Lung (tissue), 4 donors: ENCODE results near the genes ABHD8, PLVAP and MVB12A.

GRCh38 chr19:16895787-16896753 is 7.3 kb downstream of the F2RL3 start:
- PRO-cap, result no peak
- RAMPAGE, long total RNA, result no peak
- RRBS, result 9% methylated on average over 16 of the region's 78 CpGs

GRCh38 chr19:17022046-17022709 is 4.4 kb downstream of the CPAMD8 start:
- PRO-cap, result no peak
- RAMPAGE, long total RNA, result no peak
- RRBS, result no CpG with 5 or more reads among the region's 16 CpGs

GRCh38 chr19:17025934-17026434 is 626 bp downstream of the CPAMD8 start:
- PRO-cap, result no peak
- RAMPAGE, long total RNA, result no peak
- RRBS, result no CpG with 5 or more reads among the region's 17 CpGs

DNA sequence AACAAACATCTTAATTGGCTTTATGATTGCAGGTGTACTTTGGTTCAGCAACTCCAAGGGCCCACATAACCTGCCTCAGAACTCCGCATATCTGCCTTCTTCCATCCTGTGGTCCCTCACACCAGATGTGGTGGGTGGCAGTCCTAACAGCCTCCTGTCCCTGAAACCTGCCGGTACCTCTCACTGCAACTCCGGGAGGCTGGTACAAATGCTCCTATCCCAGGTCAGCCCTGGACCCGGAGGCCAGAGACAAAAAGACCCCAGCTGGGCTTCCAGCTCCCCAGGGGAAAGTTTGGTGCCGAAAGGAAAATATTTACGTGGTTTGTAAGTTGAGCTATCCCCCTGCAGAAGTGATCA is 15.0 kb upstream of the CPAMD8 start:
- PRO-cap, result no peak
- RAMPAGE, long total RNA, result no peak
- RRBS, result 23% methylated on average over 2 of the region's 6 CpGs

GRCh38 chr19:17104690-17105156 is 29.1 kb downstream of the MYO9B start:
- PRO-cap, result no peak
- RAMPAGE, long total RNA, result no peak
- RRBS, result no CpG with 5 or more reads among the region's 7 CpGs

- PRO-cap, result no peak
- RAMPAGE, long total RNA, result no peak
- RRBS, result 67% methylated on average over 4 of the region's 28 CpGs
Observed at GRCh38 chr19:17109757-17110646, 34.4 kb downstream of the MYO9B start.

DNA sequence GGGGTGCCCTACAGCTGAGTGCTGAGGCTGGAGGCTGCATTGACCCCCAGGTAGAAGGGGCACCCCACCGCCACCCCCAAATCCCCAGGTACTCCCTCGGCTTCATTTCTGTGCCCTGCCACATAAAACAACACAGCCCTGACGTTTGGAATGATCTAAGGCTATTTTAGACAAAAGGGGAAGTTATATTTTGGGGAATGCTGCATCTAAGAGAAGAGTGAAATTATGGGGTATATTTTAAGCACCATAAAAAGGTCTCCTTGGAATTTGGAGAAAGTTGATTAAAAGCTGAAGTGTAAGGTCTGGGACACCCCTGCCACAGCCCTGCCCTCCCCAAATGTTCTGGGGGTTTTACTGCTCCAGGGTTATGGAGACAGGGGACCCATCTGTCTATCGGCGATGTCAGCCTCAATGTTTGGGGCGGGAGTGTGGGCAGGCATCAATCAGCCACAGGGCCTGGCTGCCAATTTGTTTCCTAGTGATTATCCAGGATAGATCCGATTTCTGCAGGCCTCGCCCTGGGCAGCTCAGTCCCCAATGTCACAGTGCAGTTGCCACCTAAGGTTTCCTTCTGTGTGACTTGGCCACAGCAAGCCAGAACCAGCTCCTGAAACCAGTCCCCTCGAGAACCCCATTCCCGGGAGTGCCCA is 41.3 kb downstream of the MYO9B start:
- PRO-cap, result no peak
- RAMPAGE, long total RNA, result no peak
- RRBS, result no CpG with 5 or more reads among the region's 10 CpGs

- PRO-cap, result no peak
- RAMPAGE, long total RNA, result no peak
- RRBS, result no CpG with 5 or more reads among the region's 9 CpGs
Observed at GRCh38 chr19:17195371-17195729, 19.8 kb upstream of the USE1 start.

GRCh38 chr19:17211939-17212913 is 2.9 kb upstream of the USE1 start:
- PRO-cap, result no peak
- RAMPAGE, long total RNA, result no peak
- RRBS, result 94% methylated on average over 6 of the region's 51 CpGs

GRCh38 chr19:17212914-17213428 is 2.2 kb upstream of the USE1 start:
- PRO-cap, result no peak
- RAMPAGE, long total RNA, result no peak
- RRBS, result no CpG with 5 or more reads among the region's 12 CpGs

DNA sequence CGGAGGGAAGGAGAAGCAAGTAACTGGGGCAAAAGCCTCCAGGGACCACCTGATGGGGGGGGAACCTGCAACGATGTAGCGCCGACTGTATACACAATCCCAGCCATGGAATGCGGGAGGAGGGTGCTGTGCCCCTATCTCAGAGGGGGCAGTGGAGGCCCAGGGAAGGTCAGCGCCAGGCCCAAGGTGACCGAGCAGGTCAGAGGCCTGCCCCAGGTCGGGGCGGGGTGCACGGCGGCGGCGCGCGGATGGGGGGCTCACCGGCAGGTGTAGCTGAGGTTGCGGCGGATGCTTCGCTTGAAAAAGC is 1.1 kb downstream of the NR2F6 start:
- PRO-cap, result no peak
- RAMPAGE, long total RNA, result no peak
- RRBS, result 2% methylated on average over 4 of the region's 19 CpGs

DNA sequence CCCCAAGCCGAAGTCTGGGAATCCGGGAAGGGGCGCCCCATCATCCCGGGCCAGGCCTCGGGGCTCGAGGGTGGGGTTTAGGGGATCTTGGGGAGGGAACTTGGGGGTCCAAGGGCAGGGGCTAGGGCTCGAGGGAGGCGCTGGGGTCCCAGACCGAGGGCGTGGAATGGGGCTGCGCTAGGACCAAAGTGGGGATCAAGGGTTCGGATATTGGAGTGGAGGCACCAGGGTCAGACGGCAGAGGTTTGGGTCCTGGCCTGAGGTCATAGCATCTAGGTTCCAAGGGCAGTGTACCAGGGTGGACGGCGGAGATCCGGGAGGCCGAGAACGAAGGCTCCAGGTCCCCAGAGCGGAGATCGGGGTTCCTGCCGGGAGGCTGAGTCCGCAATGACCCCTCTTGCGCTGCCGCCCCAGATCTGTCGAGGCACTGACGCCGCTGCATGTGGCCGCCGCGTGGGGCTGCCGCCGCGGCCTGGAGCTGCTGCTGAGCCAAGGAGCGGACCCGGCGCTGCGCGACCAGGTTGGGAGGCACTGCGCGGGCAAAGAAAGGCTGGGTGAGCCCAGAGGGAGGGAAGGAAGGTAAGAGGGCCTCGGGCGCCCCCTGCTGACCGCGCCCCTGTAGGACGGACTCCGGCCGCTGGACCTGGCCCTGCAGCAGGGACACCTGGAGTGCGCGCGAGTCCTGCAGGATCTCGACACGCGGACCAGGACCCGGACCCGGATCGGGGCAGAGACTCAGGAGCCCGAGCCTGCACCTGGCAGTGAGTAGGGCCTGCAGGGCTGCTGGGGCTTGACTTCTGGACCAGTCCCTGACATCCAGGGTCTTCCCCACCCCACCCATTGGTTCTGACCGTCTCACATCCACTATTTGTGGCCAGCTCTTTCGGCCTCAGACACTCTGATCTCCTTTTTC is 797 bp downstream of the ANKLE1 start:
- PRO-cap, result no peak
- RAMPAGE, long total RNA, result no peak
- RRBS, result 6% methylated on average over 11 of the region's 59 CpGs

DNA sequence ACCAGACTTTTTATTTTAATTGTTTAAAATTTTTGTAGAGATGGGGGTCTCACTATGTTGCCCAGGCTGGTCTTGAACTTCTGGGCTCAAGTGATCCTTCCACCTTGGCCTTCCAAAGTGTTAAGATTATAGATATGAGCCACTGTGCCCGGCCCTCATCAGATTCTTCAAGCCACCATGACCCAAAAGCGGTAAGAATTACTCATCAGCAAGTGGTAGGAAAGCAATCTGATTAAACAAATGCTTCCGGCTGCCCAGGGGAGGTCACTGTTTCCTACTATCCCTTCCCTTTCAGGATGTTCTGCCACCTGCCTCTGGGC is 7.1 kb downstream of the ABHD8 start:
- PRO-cap, result no peak
- RAMPAGE, long total RNA, result no peak
- RRBS, result 17% methylated on average over 2 of the region's 3 CpGs

DNA sequence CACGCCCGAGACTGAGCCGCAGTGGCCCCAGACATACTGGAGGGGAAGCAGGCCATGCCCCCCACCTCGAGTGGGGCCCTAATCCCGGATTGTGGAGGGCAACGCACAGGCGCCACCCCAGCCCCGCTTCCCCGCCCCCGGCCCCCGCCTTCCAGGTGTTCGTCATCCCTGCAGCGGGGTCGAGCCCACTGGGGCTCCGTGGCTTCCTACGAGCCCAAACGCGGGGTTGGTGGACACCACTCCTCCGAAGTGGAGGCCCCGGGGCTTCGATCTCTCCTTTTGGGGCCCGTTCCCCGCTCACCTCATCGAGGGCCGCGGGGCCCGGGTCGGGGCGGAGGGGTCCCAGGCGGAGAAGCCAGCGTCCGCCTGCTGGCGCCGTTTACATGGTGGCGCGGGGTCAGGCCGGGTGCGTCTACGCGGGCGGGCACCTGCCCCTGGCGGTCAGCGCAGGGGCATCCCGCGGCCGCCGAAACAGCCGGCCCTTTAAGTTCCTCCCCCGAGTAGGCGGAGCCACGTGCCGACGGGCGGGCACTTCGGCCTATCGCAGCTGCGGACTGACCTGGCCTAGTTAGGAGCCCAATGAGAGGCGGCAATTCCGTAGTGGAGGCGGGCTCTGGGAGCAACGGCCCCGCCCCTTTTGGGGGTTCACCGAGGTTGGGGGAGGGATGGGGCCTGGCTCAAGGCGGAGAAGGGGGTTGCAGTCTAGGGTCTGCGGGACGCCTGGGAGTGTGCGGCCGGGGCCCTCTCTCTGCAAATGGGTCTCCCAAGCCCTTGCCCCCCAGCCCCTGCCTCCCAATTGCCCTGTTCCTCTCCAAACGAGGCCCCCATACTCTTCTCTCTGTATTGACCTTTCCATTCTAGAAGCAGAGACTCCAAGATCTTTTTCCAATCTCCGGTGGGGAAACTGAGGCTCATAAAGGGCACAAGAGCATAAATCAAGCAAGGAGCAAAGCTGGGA is at the start of gene ABHD8:
Gene ABHD8, minus strand, starts transcription at position 485 of the 958 bp plus-strand sequence.
- PRO-cap, result no peak
- RAMPAGE, long total RNA, result no peak
- RRBS, result 1% methylated on average over 35 of the region's 70 CpGs

DNA sequence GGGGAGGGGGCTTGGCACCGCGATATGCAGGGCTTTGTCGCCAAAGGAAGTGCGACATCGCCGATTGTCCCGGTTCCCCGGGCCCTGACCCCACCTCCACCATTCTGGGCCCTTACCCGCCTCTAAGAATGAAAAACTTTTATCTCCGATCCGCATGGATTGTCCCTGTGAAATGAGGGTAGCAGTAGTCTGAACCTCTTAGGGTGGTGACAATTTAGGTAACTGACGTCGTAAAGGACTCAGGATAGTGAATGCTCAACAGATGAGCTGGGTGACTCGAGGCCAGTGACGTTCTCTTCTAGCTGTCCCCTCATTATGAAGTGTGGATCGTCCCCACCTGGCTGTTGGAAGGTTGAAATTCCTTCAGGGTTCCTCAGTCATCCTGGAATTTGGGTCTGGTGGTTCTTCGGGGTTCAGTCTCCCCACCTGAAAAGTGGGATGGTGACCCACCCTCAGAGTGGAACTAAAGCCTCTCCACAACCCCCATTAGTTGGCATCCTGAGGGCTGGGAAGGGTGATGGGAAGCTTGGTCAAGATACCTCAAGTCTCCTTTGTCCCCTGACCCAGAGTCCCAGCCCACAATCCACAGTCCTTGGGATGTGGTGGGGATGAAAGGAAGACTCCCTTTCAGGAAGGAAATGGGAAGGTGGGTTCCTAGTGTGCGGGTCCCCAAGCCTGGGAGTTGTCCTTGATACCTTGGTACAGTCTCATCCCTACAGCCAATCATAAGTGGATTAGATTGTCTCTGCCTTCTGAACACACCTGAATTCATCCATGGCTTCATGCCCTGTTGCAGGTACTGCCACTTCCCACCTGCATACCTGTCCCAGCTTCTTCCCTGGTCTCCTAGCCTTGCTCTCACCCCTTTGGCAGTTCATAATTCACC is 931 bp downstream of the DDA1 start:
- PRO-cap, result no peak
- RAMPAGE, long total RNA, result no peak
- RRBS, result under 1% methylated on average over 7 of the region's 18 CpGs

DNA sequence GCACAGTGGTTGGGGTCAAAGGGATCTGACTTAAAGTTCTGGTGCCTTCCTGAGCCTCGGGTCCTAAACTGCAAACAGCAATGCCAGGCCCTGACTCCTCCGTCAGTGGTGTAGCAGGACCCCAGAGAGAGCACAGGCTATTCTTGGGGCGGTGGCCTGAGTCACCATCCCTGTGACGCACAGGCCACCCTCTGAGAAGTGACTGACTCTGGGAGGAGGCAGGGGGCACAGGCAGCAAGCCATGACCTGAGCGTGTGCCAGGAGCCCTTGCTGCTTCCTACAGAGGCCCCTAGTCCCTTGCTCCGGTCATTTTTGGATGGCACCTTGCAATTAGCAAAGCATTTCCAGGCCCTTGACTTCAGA is 18.7 kb downstream of the PLVAP start:
- PRO-cap, result no peak
- RAMPAGE, long total RNA, result no peak
- RRBS, result no CpG with 5 or more reads among the region's 6 CpGs

DNA sequence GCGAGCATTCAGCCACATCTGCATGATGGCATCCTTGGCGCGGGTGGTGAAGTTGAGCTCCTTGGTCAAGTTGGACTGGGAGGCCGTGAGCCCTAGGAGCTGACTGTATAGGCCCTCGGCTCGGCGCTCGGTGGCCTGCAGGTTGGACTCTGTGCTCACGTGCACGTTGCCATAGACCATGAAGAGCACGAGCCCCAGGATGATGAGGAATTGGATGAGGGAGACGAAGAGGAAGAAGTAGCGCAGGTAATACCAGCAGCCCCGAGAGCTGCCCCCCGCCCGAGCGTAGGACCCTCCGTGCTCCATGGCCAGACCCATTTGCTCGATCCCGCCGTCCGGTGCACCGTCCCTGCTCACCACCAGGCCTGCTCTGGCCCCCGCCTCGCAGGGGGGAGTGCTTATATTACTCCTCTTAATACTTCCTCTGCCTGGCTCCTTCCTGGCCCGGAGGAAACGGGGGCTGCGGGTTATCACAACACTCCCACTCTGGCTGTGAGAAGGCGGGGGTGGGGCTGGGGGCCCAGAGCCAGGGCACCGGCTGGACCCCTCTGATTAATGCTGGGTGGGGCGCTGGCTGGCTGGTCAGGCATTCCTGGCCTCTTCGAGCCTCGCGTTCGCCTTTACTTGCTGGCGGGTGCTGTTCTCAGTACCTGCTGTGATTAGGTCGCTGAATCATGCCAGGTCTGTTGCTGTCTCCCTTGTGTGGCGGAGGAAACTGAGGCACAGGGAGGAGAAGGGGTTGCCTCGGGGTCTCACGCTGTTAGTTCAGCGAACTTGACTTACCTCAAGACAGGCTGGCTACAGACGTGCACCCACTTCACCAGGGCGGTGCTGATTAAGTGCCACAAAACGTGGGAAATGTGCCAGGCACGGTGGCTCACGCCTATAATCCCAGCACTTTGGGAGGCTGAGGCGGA is at the start of gene PLVAP:
Gene PLVAP, minus strand, starts transcription at position 372 of the 917 bp plus-strand sequence.
- PRO-cap, result unidirectional peak, minus-strand start at position 361 of the sequence
- RAMPAGE, long total RNA, result no peak
- RRBS, result 11% methylated on average over 7 of the region's 47 CpGs

- PRO-cap, result bidirectional peak, plus-strand start at chr19:17420064, minus-strand start at chr19:17419793
- RAMPAGE, long total RNA, result no peak
- RRBS, result 2% methylated on average over 15 of the region's 87 CpGs
Observed at GRCh38 chr19:17419430-17420448, at the start of gene MVB12A. MVB12A (plus strand) TSS chr19:17420047.

- PRO-cap, result no peak
- RAMPAGE, long total RNA, result no peak
- RRBS, result no CpG with 5 or more reads among the region's 3 CpGs
Observed at GRCh38 chr19:17795944-17796286, 977 bp downstream of the B3GNT3 start.

- PRO-cap, result no peak
- RAMPAGE, long total RNA, result no peak
- RRBS, result no CpG with 5 or more reads among the region's 9 CpGs
Observed at GRCh38 chr19:17836553-17837166, 11.1 kb downstream of the JAK3 start.